ENCODE measurements around the gene AADAT.

GRCh38 chr4:168898278-168898916 lies 111.7 kb downstream of the CBR4 start:
- RRBS = no CpG with 5 or more reads among the region's 2 CpGs

DNA sequence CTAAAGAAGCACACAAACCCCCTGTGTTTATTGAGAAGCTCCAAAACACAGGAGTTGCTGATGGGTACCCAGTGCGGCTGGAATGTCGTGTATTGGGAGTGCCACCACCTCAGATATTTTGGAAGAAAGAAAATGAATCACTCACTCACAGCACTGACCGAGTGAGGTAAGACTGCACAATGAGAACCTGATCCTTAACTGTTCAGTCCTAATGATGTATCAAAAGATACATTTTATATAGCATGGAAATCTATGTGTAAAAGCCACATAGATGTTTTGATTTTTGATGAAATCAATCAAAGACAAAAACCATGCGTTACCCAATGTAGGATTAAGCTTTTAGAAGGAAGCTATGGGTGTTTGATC lies 85.8 kb downstream of the CBR4 start:
- RRBS = no CpG with 5 or more reads among the region's 4 CpGs

DNA sequence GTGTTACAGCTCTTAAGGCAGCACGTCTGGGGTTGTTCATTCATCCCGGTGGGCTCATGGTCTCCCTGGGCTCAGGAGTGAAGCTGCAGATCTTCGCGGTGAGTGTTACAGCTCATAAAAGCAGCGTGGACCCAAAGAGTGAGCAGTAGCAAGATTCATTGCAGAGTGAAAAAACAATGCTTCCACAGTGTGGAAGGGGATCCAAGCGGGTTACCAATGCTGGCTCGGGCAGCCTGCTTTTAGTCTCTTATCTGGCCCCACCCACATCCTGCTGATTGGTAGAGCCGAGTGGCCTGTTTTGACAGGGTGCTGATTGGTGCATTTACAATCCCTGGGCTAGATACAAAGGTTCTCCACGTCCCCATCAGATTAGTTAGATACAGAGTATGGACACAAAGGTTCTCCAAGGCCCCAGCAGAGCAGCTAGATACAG lies 24.9 kb upstream of the CBR4 start:
- RRBS = no CpG with 5 or more reads among the region's 9 CpGs

- RRBS = no CpG with 5 or more reads among the region's 5 CpGs
Observed at GRCh38 chr4:169051948-169052427, 41.9 kb upstream of the CBR4 start.

DNA sequence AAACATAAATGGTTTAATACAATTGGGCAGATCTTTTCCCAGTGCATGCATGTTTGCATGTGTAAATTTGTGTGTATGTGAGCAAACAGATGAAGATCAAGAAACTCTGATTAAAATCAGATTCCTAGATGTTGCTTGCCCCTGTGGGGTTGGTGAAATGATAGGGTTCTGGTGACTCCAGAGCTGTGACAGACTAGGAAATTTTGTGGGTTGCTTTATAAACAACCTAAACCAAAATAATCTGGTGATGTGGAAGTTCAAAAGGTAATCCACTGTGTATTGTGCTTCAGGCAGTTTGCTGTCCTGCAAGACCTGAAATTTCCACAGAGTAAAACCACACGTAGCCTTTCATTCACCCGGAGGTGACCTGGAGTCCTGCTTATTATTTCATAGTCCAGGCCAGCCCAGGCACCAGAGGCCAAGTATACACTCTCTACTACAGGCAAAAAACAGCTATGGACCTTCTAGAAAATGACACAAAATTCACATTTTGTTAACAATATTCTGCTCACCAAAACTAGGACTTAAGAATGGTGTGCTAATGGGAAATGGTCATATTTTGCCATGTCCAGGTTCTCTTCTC lies 114.6 kb upstream of the CBR4 start:
- RRBS = no CpG with 5 or more reads among the region's 2 CpGs

GRCh38 chr4:169128739-169129461 lies 118.8 kb upstream of the CBR4 start:
- RRBS = no CpG with 5 or more reads among the region's 4 CpGs

GRCh38 chr4:169233857-169234600 lies 36.7 kb downstream of the SH3RF1 start:
- RRBS = no CpG with 5 or more reads among the region's 7 CpGs

DNA sequence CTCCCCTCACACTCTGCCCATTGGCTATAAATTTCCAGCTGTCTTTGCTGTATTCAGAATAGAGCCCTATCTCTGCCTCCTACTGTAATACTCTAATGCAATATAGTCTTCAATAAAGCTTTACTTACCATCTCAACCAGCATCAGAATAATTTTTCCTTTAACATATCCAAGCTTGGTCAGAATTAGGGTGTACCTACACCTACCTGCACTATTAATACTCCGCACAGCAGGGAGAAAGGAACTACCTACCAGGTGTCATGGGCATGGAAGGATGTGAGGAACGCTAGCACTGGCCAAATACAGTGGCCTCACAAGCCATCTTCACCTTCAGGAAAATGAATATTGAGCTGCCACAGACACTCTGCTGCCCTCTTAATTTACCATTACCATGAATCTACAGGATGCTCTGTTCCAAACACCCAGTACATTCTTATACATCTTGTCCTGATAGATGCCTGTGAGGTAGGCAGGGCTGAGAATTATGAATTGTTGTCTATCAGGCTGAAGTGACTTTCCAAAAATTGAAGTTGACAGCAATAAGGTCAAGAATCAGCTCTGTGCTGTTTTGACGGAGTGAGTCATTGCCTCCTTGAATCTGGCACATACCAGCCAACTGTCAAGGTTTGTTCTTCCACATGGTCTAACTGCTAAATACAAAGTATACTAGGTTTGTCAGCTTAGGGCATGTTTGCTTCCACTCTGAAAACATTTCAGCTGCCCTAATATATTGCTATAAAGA lies 32.5 kb downstream of the SH3RF1 start:
- RRBS = no CpG with 5 or more reads among the region's 3 CpGs

DNA sequence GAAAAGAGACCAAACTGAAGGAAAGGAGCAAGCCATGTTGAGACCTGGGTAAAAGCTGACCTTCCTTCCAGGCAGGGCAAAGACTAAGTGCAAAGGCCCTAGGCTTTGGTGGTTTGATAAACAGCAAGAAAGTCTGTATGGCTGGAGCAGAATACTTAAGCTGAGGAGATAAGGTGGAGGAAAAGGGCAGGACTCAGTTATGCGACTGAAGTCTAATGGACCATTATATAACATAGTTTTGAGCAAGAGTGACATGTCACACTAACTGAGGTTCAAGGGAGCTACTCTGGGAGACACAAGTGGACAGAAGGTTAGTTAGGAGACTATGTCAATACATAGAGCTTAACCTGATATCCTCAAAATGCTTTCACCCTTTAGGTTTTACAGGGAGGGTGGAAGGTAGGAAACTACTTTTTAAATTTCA lies 19.9 kb downstream of the SH3RF1 start:
- RRBS = no CpG with 5 or more reads among the region's 1 CpG

- RRBS = no CpG with 5 or more reads among the region's 15 CpGs
Observed at GRCh38 chr4:169268634-169269727, 1.8 kb downstream of the SH3RF1 start.

- RRBS = no CpG with 5 or more reads among the region's 9 CpGs
Observed at GRCh38 chr4:169499178-169499918, 113.0 kb downstream of the NEK1 start.

DNA sequence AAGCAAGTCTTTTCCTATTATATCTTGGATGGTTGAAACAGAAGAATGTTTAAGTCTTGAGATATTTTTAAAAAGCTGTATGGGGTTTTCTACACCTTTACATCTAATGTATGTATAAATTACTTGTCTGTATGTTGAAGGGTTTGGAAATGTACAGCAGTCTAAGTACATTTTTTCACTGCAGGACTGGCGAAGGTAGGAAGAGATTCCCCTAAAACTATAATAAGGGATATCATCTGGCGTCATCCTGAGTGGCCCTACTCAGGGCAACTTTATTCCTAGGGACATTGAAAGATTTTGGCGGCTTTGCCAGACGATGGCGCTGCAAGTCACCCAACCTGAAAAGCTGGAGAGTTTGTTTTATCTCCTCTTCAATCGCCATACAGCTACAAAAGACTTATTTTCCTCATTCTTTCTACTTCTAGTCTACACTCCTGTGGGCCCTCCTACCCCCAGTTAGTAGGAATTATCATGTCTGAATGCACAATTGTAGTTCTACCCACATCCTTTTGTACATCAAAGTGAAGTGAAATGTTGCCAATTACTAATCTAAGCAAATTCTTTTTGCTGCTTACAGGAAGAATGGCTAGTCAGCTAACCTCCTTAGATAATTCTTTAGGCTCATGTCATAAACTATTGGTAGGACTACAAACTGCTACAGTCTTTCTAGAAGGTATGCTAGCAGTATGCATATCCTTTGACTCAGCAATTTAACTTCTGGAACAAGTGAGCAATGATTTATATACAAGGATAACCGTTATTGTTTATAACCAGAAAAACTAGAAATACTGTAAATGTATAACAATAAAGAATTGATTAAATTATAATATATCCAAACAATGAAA lies 842 bp upstream of the NEK1 start:
- RRBS = no CpG with 5 or more reads among the region's 7 CpGs

GRCh38 chr4:170089655-170090503 lies at the start of gene AADAT:
Gene AADAT (minus strand): TSS chr4:170089956.
- RRBS = 55% methylated on average over 24 of the region's 90 CpGs

GRCh38 chr4:170091461-170091776 lies 1.7 kb upstream of the AADAT start:
- RRBS = no CpG with 5 or more reads among the region's 13 CpGs

DNA sequence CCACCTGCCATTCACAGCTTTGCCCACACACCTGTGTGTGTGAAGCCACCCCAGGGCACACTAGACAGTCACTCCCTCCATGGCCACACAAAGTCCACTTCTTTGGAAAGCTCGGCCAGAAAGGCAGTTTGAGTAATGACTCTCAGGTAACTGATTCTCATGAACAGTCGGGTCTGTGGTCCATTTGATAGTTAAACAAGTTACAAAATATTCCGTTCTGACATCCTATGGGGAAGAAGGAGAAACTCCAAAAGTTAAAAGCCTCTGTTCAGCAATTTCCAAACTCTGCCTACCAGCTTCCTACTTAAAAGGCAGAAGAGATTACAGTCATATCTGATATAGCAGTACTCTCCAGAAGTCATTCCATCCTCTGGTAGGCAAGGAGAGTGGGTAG lies 205.0 kb upstream of the GALNT7 start:
- RRBS = no CpG with 5 or more reads among the region's 3 CpGs

DNA sequence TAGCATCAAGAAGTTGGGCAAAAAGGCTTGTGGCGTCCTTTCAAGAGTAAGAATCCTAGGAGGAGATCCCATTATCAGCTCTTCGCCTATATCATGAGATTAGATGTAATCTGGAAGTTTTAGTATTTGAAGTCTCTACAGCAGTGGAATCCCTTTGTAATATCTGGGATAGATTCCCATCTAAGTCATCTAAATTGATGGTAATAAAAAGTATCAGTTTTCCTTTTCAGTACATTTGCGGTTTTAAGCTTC lies 1.7 kb downstream of the GALNT7 start:
- RRBS = no CpG with 5 or more reads among the region's 3 CpGs

- RRBS = no CpG with 5 or more reads among the region's 5 CpGs
Observed at GRCh38 chr4:173177208-173177776, 8.7 kb downstream of the GALNT7 start.

DNA sequence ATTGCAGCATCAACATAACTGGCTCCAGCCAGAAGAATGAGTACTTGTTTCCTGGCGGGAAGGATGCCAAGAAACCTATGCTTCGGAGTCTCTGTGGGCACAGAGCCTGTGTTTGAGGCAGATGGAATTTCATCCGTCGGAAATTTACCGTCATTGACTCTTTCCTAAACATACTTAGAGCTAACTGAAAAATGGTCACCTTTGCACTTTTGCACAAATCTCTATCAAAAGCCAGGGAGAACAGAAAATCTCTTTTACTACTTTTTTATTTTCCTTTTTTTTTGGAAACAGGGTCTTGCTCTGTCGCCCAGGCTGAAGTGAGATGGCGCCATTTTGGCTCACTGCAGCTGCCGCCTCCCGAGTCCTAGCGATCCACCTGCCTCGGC lies 41.6 kb downstream of the GALNT7 start:
- RRBS = no CpG with 5 or more reads among the region's 11 CpGs

- RRBS = no CpG with 5 or more reads among the region's 7 CpGs
Observed at GRCh38 chr4:173247233-173247790, 78.7 kb downstream of the GALNT7 start.

- RRBS = no CpG with 5 or more reads among the region's 2 CpGs
Observed at GRCh38 chr4:173412921-173413349, 14.0 kb upstream of the SCRG1 start.

Measured in NB4 (cell line).